Retinal pigment epithelial cell (primary cell): ENCODE data around the gene SLC5A8.

- RRBS, result 1% methylated on average over 18 of the region's 42 CpGs
These were observed 318 bp downstream of the APAF1 start for GRCh38 chr12:98645353-98645862.

DNA sequence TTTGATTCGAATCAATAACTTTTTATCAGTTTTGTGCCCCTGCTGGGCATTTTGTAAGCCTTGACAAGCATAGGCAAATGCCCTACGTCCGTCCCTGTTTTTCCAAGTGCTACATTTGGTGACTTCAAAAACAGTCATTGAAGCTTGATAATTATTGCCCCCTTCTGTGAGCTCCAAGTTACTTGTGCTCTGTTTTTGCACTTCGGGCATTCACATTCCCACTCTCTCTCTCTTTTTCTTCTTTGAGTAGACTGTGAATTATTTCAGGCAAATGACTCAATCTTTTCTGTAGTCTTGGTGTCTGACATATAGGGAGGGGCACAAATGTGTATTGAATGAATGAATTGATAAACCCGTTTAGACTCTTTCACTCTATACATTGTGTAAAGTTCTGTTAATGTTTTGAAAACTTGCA, 1.2 kb downstream of the APAF1 start:
- RRBS, result no CpG with 5 or more reads among the region's 5 CpGs

GRCh38 chr12:98894255-98895671, 249.7 kb downstream of the APAF1 start:
- RRBS, result under 1% methylated on average over 49 of the region's 162 CpGs

DNA sequence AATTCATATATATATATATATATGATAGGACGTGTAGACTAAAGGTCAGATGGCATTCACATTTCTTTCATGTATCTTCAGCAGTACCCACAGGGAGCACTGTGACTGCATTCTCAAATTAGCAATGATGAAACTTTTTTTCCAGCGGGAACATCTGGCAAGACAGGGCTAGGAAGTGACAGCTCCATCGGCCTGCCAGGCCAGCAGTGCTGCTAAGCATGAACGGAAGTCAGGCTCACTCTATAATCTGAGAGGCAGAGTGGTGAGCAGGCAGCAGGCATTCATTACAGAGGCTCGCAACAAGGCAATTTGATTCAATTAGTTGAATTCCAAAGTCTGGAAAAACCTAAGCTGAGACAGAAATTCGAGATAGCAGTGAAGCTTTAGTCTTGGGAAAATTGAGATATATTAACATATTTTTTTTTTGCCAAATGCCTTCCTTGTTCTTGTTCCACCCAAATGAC, 414.7 kb downstream of the APAF1 start:
- RRBS, result no CpG with 5 or more reads among the region's 6 CpGs

DNA sequence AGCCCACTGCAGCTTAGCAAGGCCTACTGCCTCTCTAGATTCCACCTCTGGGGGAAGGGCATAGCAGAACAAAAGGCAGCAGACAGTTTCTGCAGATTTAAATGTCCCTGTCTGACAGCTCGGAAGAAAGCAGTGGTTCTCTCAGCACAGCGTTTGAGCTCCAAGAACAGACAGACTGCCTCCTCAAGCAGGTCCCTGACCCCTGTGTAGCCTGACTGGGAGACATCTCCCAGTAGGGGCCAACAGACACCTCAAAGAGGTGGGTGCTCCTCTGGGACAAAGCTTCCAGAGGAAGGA, 409.2 kb upstream of the GARIN6 start:
- RRBS, result no CpG with 5 or more reads among the region's 2 CpGs

GRCh38 chr12:99600261-99600889, 47.2 kb upstream of the GARIN6 start:
- RRBS, result no CpG with 5 or more reads among the region's 6 CpGs

DNA sequence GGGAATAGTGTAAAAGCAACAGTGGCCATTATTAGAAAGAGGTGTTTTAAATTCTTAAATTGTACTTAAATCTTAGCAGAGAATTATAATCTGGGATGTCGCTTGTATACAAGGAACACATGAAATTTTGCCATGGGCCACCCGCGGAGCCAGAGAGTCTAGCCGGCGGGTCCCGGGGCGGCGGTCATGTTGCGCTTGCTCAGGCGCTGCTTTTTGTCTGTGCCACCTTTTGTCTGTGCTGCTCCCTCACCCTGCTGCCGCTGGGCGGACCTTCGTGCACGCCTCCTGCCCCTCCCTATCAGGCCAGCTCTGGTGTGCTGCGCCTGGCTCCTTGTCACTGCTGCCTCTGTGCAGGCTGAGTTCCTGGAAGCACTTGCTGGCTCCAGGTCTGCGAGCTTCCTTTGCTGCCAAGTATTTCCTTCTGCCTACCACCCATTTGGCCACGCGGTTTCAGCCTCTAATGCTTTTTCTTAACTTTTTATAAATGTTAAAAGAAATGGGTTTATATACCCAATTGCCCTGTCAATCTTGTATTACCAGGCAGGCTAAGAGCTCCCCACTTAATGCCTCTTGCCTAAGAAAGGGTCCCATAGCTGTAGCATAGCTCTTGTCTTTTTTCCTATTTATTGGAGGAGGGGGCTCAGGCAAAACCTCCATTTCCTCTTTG, 21.3 kb upstream of the BLTP3B start:
- RRBS, result no CpG with 5 or more reads among the region's 18 CpGs

- RRBS, result no CpG with 5 or more reads among the region's 8 CpGs
These were observed 27.5 kb upstream of the ACTR6 start for GRCh38 chr12:100173048-100173616.

- RRBS, result no CpG with 5 or more reads among the region's 11 CpGs
These were observed 10.5 kb upstream of the ACTR6 start for GRCh38 chr12:100190057-100190568.

DNA sequence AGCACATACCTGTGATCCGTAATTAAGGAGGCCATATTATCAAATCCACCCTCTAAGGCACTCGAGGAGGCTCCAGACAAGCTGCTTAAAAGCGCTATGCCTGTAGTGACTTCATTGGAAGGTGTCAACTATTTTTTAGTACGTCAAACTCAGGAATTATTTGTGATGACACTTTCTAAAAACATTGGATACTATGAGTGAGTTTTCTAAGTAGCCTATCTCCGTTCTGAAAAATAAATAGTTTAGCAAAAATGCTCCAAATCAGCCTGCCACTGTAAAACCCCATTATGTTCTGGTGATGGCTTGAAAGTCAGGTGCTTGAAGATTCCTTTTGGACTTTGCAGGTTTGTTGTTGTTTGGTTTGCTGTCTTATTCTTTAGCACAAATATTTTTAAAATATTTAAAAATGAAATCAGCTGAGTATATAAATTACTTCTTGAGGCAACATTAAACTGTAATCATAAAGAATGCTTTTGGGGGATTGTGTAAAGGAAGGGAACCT, 1.1 kb downstream of the SCYL2 start:
- RRBS, result no CpG with 5 or more reads among the region's 5 CpGs

DNA sequence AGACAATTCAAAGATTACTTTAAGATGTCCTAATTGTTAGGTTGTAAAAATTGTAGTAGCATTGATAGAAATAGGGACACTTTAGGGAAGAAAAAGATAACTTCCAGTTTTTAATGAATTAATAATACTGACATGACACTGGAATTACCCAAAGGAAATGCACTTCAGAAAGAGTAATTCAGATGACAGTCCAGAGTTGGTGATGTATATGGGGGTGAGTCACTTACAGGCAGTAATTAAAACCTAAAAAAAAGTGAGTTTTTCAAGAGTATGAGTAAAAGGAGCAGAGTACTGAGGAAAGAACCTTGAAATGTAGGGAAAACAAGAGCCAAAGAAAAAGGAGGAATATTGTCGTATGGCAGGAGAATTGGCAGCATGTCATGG, 29.2 kb downstream of the SCYL2 start:
- RRBS, result no CpG with 5 or more reads among the region's 1 CpG

DNA sequence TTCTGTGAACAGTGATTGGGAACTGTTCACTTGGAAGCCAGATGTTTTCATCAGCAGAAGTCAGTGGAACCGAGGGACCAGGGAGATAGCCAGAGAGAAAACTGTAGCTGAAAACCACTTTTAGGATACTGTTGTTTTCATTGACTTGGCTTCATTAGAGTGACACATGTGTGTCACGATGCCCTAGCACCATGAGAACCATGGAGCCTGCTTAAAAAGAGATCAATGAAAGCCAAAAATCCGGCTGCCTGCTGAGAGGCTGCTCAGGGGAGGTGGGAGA, 192.1 kb downstream of the ANO4 start:
- RRBS, result no CpG with 5 or more reads among the region's 3 CpGs

- RRBS, result no CpG with 5 or more reads among the region's 2 CpGs
These were observed 193.3 kb downstream of the ANO4 start for GRCh38 chr12:100987836-100988241.

DNA sequence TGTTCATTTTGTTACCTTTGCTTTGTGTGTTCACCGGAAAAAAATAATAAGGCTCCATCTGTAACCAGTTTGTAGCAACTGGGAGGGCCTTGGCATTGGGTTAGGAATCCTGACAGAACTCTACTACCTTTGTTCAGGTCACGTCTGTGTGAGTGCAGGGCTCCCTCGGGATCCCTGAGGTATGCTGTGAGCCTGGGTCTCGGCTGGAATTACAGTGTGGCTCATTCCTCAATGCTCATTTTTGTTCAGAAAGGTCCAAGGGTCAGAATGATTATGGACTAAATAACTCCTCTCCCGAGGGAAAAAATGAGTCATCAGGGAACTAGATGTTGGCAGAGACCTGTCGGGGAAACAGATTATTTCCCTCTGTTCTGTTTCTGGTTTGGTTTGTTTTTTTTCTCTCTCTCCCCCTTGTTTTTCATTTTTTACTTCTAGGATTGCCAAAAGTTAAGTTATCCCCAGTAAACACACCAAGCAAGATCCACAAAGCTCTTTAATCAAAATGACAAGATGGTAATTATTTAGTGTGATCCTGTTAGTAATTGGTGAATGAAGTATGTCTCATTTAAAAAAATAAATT, 157.9 kb downstream of the SLC5A8 start:
- RRBS, result no CpG with 5 or more reads among the region's 6 CpGs

- RRBS, result 4% methylated on average over 2 of the region's 79 CpGs
These were observed at the start of gene SLC5A8 for GRCh38 chr12:101209502-101210616. Gene SLC5A8, minus strand, starts transcription at chr12:101210238.

DNA sequence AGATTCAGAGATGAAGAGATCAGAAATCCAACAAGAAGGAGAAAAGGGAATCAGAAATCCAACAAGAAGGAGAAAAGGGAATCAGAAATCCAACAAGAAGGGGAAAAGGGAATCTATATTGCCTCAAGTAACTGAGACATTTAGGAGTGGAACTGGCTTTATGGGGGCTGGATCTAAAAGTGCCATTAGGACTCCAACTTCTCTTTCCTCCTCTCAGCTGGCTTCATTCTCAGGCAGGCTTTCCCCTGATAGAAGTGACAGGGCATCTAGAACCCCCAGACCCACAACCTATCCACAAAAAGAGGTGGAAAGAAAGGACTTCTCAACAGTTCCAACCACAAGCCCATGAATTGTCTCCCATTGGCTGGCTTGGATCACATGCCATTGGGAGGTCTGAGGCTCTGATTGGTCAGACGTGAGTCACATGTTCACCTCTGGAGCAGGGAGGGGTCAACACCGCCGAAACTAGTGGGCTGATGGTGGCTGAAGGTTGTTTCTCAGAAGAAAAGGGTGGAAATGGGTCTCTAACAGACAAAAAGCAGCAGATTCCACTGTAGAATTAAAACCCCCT, 47.2 kb downstream of the DRAM1 start:
- RRBS, result no CpG with 5 or more reads among the region's 3 CpGs

- RRBS, result no CpG with 5 or more reads among the region's 11 CpGs
These were observed 58.9 kb downstream of the DRAM1 start for GRCh38 chr12:101935846-101937103.

- RRBS, result no CpG with 5 or more reads among the region's 7 CpGs
These were observed 22.9 kb downstream of the PARPBP start for GRCh38 chr12:102142911-102143335.

DNA sequence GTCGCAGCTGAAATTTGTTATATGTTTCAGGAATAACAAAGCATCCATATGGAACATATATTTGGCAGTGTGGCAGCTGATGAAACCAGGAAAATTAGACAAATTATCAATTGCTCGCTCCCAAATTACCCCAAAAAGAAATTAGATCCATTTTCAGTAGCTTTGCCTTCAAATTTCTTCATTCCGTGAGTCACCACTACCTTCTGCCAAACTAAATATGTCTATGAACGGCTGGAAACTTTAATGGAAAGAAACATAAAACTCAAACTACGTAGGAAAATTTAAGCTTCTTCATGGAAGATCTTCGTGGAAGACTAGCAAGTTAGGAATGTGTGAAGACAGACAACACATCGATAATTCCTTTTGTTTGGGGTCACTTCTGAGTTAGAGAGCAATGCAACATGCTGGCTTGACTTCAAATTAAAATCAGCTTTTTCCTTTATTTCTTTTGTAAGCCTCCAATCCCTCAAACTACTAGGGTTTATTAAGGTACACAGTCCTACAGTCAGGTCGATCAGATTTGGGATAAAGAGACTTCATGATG, 17.2 kb downstream of the IGF1 start:
- RRBS, result no CpG with 5 or more reads among the region's 8 CpGs